Iris pigment epithelial cell (primary cell): ENCODE measurements around a stretch of chr21.

GRCh38 chr21:46568624-46569041 lies 36.2 kb downstream of the S100B start:
- RRBS, result no CpG with 5 or more reads among the region's 3 CpGs